Umbilical cord (tissue), 2 donors: ENCODE measurements around a stretch of chr4.

GRCh38 chr4:76706550-76706894, 191.4 kb downstream of the SOWAHB start:
- RAMPAGE, long total RNA, result no peak

GRCh38 chr4:76811566-76811862, 86.4 kb downstream of the SOWAHB start:
- RAMPAGE, long total RNA, result no peak

- RAMPAGE, long total RNA, result no peak
Observed at GRCh38 chr4:76886791-76887235, 11.1 kb downstream of the SOWAHB start.

DNA sequence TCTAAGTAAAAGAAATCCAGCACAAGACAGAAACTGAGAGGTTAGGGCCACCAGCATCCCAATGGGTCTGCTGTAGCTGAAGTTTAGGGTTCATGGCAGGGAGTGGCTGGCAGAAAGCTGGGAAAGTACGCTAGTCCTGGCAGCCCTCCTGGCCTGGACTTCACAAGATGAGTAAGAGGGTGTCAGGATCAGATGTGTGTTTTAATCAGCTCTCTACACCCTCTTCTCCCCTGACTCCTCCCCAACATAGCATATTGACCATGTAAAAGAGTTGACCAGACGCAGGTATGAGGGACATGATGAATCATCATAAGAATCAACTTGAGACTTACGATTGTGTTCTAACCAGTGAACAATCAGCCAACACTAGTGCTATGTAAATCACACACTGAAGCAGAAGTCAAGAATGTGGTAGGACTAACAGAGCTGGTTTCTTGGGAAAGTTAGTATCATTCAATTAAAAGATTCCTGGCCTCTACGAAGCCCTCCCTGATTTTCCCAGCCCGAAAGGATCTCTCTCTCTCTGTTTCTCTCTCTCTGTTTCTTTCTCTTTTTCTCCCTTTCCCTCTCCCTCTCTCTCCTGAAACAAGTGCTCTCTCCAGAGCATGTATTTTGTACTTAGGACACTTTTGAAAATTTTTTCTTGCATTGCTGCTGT, 5.3 kb downstream of the SOWAHB start:
- RAMPAGE, long total RNA, result no peak

- RAMPAGE, long total RNA, result no peak
Observed at GRCh38 chr4:77031908-77032578, 43.7 kb downstream of the CCNI start.

- RAMPAGE, long total RNA, result no peak
Observed at GRCh38 chr4:77046754-77047345, 28.9 kb downstream of the CCNI start.

DNA sequence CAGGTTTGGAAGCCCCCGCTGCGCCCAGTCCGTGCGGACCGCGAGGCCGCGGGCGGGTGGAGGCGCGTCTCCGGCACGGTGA, 263 bp downstream of the CCNG2 start:
- RAMPAGE, long total RNA, result no peak

DNA sequence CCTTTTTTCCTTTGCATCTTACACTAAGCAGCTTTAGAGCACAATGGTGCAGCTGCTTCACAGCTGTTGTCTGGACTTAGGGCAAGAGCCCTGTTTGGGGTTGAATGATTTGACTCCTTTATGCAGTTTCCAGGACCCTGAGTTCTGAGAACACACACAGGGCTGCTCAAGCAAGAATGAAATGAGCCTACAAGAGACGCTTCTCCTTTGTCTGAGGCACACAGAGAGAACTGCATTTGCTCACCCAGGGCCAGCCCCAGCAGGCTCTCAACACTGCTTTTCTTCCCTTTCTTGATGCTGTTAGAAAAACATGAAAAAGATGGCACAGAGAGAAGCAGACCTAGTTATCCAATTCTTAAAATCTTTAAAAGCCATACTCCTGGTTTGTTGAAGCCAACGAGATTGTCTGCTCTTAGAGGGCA, 20.3 kb downstream of the CCNG2 start:
- RAMPAGE, long total RNA, result no peak

GRCh38 chr4:77565940-77566620, 39.5 kb upstream of the CXCL13 start:
- RAMPAGE, long total RNA, result no peak

- RAMPAGE, long total RNA, result no peak
Observed at GRCh38 chr4:77601311-77602008, 4.2 kb upstream of the CXCL13 start.

DNA sequence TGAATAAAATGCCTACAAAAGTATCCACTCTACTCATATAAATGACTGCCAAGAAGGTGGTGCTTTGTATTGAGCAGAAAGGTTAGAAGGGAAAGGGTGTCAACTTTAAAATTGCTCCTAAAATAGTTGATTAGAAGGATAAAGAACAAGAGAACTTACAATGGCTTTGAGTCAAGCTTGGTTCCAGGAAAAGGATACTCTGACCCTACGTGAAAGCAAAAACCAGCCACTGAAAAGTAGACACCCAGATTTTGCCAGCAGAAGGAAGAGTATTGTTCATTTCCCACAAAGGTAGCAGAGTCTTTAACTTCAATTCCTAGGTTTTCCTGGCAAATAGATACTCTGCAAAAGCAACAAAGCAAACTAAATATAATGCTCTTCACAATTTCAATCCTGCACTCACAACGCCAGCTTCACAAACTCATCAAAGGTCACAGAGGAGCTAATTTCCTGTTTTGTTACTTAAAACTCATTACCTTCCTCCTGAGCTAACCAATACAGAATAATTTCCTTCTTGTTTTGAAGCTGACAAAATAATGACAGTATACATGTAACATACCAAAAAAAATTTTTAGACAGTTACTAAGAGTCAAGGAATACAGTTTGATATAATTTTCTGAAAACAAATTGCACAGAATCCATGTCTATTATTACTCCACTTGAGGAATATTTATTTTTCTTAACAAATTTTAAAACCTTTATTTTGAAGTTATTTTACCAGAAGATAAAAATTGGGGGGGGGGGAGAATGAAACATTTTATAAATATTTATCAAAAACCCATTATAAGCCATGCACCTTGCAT, 18.0 kb downstream of the CNOT6L start:
- RAMPAGE, long total RNA, result no peak

GRCh38 chr4:77819546-77820331, 571 bp upstream of the CNOT6L start:
- RAMPAGE, long total RNA, result no peak

DNA sequence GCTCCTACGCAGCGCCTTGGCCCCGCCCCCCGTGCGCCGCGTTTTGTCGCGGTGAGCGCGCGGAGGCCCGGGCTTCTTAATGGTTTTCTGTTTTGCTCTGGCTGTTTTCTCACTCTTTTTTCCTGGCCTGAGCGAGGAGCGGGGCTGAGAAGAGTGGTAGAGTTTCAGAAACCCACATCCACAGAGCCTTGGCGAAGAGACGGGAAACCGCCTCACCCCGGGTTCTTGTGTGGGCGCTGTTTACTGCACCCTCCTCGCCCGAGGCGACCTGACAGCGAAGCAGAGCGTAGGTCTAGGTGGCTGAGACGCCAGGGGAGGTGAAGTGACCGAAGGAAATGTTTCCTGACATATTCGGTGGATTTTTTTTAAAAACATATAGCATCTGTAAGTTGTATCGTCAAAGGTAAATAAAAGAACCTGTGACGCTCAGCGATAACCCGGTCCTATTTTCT, 1.2 kb upstream of the CNOT6L start:
- RAMPAGE, long total RNA, result no peak

- RAMPAGE, long total RNA, result no peak
Observed at GRCh38 chr4:77821724-77822138, 2.6 kb upstream of the CNOT6L start.

GRCh38 chr4:78370715-78371117, 180.9 kb upstream of the ANXA3 start:
- RAMPAGE, long total RNA, result no peak

GRCh38 chr4:78552421-78552786, 834 bp downstream of the ANXA3 start:
- RAMPAGE, long total RNA, result no peak

DNA sequence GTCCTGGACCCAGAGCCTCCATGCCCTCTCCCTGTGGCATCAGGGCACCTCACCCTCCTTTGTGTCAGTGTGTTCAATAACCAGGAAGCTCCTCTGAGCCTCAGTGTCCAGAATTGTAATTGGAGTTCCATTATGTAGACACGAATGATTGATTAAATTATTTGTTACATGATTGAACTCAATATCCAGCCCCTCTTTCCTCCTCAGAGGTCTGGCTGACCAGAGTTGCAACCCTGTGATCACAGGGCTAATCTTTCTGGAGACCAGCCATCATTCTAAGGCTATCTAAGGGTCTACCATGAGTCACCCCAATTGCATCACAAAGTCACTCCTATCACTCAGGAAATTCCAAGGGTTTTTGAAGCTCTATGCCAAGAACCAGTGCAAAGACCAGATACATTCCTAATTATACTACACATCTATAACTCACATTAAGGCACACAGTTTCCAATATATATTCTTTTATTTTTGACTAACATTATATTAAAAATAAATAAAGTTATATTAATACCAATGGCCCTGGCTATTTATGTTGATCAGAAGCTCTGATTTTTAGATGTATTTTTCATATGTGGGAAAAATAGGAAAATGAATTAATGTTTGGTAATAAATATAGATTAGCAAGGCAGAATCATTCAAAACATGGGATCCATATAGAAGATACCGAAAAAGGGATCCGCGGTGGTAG, 9.0 kb downstream of the ANXA3 start:
- RAMPAGE, long total RNA, result no peak

DNA sequence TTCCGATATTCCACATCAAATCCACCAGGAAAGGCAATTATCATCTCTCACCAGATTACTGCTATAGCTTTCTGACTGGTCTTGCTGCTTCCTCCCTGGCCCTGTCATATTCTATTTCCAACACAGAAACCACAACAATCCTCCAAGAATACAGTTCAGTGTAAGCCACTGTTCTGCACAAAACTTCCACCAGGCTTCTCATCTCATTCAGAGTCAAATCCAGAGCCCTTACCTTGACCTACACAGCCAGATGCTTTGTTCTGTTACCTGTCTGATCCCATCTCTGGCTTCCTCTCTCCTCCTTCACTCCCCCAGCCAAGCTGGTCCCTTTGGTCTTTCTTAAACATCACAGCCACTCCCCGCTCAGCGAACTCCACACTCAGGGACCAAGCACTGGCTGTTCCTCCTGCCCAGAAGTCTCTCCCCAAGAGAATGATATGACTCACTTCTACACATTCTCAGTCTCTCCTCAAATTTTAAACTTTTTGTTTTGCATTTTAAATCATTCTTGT, 84.8 kb upstream of the BMP2K start:
- RAMPAGE, long total RNA, result no peak

- RAMPAGE, long total RNA, result no peak
Observed at GRCh38 chr4:78794296-78795669, 18.6 kb downstream of the BMP2K start.

GRCh38 chr4:78797481-78798733, 21.8 kb downstream of the BMP2K start:
- RAMPAGE, long total RNA, result no peak